AG09309 (cell line): ENCODE measurements around the genes SYTL4 and DRP2.

DNA sequence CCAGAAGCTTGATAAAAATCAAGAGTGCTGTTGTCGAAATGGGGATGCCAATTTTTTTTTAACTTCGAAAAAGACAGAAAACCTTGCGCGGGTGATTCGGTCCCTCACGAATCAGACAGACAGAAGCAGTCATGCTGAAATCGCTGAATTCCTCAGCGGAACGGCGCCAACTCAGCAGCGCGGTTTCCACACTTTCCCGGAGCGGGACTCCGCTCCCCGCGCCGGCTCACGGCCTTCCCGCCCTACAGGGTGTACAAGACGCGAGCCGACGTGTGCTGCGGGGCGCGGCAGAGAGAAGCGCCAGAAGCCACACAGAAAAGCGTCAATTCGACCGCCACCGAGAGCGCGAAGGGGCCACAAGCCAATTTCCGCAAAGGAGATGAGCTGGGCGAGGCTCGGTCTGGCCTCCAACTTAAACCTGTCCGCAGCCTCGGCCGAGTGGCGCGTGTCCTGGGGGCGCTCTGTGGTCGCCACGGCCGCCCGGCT lies 1.3 kb downstream of the NEXMIF start:
- RRBS, result no CpG with 5 or more reads among the region's 47 CpGs

DNA sequence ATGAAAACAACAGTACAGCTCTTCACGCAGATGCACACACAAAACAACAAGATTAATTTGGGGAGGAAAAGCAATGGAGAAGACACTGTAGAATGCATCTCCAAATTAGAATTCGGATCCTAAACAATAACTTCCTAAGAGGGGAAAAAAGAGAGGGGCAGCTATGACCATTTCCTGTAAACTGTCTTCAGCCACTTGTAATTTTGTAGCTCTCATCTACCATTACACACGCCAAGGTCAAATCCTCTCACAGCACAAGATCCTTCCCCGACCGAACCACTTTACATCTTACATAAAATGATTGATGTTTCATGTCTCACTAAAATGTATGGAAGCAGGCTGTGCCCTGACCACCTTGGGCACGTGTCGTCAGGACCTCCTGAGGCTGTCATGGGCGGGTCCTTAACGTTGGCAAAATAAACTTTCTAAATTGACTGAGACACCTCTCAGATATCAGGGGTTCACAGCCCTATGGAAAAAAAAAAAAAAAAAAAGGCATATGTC lies 24.1 kb upstream of the PBDC1 start:
- RRBS, result no CpG with 5 or more reads among the region's 9 CpGs

DNA sequence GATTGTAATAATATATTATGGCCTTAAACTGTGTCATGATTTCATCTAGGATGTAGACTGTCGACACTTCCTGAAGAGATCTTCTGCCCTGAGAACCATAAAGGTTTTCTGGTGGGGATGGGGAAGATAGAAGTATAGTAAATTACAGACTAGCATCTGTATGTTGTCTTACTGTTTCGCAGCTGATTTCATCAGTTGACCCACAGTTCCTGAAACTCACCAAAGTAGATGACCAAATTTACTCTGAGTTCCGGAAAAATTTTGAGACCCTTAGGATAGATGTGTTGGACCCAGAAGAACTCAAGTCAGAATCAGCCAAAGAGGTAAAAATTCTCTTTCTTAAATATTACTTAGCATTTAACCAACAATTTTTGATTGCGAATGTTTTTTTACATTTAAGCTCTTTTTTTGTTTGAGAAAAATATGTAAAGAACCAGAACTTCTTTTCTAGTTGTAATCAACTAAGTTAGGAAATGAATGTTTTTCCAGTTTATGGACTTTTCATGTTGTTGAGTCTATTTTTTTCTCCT lies 2.5 kb downstream of the PBDC1 start:
- RRBS, result no CpG with 5 or more reads among the region's 4 CpGs

GRCh38 chrX:77653911-77654372 lies 132.1 kb downstream of the ATRX start:
- RRBS, result no CpG with 5 or more reads among the region's 4 CpGs

DNA sequence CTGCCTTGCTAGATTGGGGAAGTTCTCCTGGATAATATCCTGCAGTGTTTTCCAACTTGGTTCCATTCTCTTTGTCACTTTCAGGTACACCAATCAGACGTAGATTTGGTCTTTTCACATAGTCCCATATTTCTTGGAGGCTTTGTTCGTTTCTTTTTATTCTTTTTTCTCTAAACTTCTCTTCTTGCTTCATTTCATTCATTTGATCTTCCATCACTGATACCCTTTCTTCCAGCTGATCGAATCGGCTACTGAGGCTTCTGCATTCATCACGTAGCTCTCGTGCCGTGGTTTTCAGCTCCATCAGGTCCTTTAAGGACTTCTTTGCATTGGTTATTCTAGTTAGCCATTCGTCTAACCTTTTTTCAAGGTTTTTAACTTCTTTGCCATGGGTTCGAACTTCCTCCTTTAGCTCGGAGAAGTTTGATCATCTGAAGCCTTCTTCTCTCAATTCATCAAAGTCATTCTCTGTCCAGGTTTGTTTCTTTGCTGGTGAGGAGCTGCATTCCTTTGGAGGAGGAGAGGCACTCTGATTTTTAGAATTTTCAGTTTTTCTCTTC lies 49.2 kb downstream of the MAGT1 start:
- RRBS, result no CpG with 5 or more reads among the region's 10 CpGs

DNA sequence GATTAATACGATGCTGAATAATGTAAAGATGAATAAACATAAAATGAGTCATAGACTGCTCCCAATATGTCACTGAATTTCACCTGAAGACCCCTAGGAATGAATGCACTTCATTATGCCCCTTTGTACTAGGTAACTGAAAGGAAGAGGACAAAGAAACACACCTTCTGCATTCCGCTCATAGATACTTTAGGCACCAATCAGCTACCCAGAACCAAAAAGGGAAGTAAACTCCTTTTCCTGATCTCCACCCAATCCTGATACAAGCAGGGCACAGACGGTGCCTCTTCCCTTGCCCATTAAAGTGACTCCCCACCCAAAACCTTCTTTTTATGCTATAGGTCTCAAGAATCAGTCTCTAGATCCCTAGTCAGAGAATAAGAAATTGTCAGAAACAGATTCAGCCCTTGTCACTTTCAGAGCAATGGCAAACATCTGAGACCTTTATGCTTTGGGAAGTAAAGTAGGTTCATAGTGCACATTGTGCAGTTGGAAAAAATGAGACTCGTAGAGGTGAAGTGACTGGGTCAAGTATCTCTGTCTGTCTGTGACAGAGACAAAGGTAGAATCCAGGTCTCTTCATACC lies 2.3 kb downstream of the GPR174 start:
- RRBS, result no CpG with 5 or more reads among the region's 4 CpGs

DNA sequence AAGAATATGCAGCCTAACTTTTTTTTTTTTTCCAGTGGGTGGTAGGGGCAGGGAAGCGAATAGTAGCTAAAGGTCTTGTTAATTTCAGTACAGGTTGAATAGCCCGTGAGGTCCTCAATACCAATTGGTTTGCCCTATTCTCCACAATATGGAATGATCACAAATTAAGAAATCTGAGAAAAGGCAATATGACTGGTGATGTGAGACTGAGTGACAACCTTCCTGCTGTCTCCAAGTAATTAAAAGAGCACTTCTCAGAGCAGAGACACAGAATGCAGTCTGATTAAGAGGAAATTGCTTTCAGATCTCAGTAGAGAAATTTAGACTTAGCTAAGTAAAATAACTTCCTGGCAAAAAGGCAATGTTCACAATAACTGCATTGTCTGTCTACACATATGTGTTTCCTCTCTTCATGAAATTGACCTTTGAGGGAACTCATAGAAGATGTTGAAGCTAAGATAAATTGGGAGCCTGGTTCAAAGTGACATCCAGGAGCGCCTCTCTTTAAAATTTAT lies 23.0 kb downstream of the GPR174 start:
- RRBS, result no CpG with 5 or more reads among the region's 3 CpGs

DNA sequence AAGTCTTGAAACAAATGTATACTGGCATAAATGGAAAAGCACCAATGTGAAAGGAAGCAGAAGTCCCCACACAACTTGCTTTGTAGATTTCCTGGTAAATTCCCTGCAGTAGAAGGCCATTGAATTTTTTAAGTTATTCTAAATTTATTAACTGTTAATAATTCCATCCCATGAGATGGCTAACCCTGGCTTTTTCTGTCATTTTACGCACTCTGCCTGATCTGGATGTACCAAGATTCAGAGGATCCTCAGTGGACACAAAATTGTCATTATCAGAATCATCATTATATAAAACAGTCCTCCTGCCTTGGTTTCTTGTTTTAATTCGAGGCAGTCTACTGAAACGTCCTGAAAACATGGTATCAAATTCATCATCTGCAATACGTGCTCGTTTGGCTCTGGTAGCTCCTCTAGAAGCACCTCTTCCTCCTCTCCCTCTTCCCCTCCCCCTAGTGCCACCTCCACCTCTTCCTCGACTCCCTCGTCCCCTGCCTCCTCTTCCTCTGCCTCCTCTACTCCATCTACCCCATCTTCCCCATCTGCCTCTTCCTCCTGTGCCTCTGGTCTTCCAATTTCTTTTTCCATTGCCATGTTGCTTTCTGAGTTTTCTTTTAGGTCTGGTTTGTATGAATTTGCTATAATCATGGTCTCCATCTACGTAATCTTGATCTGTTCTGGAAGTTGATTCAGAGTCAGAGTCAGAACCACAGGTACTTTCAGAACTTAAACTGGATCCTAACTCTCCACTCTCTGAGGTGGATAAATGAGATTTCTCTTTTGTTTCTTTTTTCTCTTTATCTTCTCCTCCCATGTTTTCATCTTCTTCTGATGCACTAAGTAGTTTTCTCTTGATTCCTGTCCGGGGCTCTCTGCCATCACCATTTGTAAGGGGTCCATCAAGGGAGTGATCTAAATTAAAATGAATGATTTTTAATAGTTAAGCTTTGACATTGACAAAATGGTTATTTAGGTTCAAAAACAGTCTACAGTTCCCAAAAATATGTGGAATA lies 132.9 kb downstream of the BRWD3 start:
- RRBS, result no CpG with 5 or more reads among the region's 9 CpGs

- RRBS, result no CpG with 5 or more reads among the region's 3 CpGs
These were observed 83.4 kb downstream of the HMGN5 start for GRCh38 chrX:81118260-81118678.

DNA sequence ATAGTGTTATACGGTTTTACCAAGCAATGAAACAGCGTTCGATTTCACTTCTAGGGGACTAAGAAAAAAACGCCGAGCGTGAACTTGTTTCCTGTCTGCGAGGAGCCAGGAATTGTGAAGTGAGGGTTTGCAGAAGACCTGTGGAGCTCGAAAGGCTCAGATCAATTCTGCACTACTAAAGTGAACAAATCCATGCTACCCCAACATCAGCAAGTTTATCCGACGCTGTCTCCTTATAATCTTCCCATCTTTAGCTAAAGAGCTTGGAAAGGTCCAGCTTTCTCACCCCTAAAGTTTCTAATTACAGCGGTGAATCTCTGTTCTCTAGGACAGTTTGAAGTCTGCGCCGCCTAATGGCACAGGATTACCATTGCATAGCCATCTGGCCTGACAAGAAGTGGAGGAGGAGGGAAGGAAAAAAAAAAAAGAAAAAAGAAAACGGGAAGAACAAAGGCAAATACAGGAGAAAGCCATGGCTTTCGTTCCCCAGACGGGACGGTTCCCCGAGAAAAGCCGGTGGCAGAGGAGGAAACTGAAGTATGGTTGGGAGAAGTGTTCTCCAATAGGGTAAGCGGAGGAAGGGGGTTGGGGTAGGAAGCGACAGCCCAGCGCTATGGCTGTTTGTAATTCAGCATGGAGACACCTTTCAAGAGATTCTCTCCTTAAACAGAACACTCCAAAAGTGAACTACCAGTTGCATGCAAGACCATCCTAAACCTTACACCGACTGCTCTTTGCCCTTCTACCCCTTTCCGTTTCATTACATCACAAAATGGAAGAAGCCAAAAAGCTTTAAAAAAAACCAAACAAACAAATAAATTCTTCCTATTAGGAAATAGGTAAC lies 80.8 kb downstream of the HMGN5 start:
- RRBS, result no CpG with 5 or more reads among the region's 24 CpGs

DNA sequence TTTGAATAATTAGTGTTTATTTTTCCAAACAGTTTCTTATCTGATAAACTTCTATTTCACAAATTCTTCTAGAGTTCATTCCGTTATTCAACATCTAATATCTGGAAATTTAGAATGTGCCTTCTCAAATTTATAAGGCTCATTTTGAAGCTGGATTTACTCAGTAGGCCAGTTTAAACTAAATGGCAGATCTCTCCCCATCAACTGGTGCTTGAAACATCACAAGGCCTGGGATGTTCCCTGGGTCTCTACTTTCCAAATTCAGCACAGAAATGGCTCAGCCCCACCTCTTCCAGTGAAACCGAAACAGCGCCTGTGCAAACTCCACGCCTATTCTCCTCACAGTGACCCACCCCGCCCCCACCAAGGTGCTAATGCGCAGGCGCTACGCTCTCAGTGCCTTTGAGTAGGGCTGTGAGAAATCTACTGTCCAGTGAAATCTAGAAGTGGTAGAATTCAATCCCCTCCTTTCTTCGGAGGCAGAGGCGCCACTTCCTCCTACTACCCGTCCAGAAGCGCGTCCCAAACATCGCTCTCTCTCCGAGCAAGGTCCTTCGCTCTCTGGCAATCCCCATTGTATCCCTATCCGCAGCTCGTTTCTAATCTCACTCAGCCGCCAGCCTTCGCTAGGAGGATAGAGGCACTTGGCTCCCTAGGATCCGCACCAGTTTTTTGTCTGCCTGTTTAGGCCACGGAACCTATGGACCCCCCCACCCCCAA lies 557 bp downstream of the HDX start:
- RRBS, result no CpG with 5 or more reads among the region's 22 CpGs

- RRBS, result no CpG with 5 or more reads among the region's 1 CpG
These were observed 344.4 kb downstream of the NAP1L3 start for GRCh38 chrX:93329005-93329370.

DNA sequence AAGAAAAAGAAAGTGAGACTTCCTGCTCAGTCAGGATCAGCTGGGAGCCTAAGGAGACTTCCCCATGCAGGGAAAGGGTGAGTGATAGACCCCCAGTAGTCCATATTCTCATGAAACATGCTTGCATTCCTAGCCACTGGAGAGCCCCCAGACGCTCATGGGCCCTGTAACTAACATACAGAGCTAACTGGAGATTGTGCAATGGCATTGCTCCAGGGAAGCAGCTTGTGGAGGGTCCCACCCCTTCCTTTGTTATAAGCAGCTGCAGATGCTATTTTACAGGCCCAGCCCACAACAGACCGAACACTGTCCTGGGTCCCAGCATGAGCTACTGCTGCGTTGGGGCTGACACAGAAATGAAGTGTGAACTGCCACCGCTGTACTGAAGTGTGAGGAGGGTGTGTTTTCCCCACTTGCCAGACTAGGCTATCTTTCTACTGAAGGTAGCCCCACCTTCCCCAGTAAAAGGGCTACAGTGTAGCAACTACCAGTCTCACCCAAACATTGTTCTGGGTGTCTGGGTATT lies 1465.6 kb upstream of the DIAPH2 start:
- RRBS, result no CpG with 5 or more reads among the region's 4 CpGs

DNA sequence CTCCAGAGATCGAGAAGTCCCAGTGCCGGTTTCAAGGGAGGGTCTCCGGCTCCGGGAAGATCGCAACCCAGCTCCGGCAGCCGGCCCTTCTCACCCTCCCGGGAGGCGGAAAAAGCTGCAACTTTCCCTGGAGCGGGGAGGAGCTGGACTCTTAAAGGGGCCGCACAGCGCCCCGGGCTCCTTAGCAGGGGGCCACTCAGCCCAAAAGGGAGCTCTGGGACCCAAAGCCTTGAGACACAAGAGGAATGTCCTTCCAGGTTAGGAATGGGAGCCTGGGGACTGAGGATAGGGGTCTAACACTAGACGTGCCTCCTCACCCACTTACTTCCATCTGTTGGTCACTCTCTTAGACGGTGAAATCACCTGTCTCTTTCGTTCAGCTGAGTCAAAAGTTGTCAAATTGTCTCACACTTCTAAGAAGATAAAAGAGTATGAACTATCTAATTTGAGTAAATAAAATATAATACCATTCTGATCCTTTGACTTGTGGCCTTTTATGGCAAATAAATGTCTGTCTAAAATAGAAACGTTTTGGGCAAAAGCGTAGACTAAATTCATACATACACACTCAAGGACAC lies at the start of gene SYTL4:
SYTL4 (minus strand) TSS at position 98 of the 578 bp plus-strand sequence.
- RRBS, result 21% methylated on average over 8 of the region's 18 CpGs

DNA sequence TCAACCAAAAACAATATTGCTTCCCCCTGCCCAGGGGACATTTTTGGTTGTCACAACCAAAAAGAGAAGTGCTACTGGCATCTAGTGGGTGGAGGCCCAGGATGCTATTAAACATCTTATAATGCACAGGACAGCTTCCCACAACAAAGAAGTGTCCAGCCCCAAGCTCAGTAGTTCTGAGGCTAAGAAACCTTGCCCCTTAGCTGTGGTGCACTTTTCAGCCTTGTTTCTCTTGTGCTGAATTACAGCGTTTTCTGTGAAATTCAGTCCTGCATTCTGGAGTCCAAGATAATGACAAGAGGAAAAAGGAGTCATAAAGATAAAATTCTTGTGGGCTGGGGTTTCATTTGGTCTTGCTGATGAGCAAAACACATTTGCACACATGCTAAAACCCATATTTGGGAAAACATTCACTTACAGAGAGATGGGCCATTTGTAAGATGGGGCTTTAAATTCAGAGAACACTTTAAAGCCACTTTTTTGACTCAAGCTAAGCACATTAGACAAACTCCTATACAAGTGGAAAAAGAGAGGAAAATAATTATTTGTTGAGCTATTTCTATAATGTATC lies 11.3 kb upstream of the SYTL4 start:
- RRBS, result no CpG with 5 or more reads among the region's 1 CpG

- RRBS, result no CpG with 5 or more reads among the region's 6 CpGs
These were observed 13.9 kb upstream of the SYTL4 start for GRCh38 chrX:100745800-100746323.

GRCh38 chrX:101079762-101080752 lies 1.4 kb downstream of the TMEM35A start:
- RRBS, result no CpG with 5 or more reads among the region's 11 CpGs

GRCh38 chrX:101219363-101220195 lies at the start of gene DRP2:
DRP2 (plus strand) TSS chrX:101219786.
- RRBS, result no CpG with 5 or more reads among the region's 12 CpGs